ENCODE measurements around a stretch of chr11.

- PRO-cap, 3 experiments, result peak in 3 of 3 experiments; most common plus-strand start chr11:8807694 (in 2); most common minus-strand start chr11:8807543 (in 1)
- RAMPAGE, long total RNA, 4 experiments, result no peak in any of the 4 experiments
- RRBS, result no CpG with 5 or more reads among the region's 13 CpGs
Observed at GRCh38 chr11:8807305-8808224, 2.9 kb downstream of the DENND2B start.

DNA sequence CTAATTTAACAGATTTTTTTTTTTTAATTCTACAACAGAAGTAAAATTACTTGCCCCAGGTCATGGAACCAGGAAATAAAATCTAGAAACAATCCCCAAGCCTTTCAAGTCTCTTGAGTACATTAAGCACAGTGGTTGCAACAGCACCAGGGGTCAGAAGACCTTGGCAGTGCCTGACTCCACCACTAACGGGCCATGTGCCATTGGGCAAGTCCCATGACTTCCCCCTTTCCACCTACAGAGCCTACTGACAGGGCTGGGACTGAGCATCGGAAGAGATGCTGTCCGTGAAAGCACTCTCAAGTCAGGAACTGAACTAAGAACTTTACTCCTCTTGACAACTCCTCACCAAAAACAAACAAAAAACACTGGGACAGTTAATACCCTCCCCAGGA, 2.0 kb upstream of the DENND2B start:
- PRO-cap, 3 experiments, result peak in 2 of 3 experiments; most common plus-strand start position 240 of the sequence (in 2); most common minus-strand start position 82 of the sequence (in 1)
- RAMPAGE, long total RNA, 4 experiments, result no peak in any of the 4 experiments
- RRBS, result no CpG with 5 or more reads among the region's 3 CpGs

DNA sequence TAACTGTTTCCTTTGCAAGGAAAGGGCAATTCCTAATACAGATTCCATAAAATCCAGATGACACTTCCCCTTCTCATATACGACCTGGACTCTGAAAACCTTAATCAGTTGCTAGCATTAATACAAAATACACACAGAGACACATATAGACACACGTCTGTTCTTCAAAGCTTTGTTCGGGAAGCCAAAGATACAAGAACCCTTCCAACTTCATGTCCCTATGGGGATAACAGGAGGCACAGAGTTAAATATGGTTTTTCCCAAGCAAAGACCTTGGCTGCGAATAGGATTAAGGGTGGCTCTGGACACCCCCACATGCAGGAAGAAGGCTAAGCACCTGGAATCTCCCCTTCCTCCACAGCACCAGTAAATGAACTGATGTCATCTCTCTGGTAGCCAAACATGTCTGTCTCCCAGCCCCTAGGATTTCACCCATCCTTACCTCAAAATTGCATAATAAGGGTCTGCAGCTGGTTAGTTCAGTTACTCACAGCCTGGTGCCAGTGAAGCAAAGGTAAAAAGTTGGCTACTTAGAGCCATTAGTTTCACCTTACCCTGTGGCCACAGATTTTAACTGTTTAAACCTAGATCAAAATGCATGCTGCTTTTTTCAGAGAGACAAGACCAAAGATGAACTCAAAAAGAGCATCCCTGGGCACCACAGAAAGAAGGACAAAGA, 23.1 kb upstream of the DENND2B start:
- PRO-cap, 3 experiments, result no peak in any of the 3 experiments
- RAMPAGE, long total RNA, 4 experiments, result no peak in any of the 4 experiments
- RRBS, result no CpG with 5 or more reads among the region's 4 CpGs

DNA sequence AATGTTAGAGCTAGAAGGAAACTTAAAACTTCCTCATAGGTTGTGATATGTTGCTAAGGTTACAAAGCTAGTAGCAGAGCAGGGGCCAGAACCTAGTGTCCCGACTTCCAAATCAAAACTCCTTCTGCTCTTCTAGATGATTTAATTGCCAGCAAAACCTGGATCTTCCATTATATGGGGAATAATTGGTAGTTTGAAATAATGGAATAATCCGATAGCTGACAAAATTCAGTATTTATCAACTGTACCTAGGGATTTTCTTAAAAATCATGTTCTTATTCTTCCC, 203 bp downstream of the ASCL3 start:
- PRO-cap, 3 experiments, result no peak in any of the 3 experiments
- RAMPAGE, long total RNA, 4 experiments, result no peak in any of the 4 experiments
- RRBS, result no CpG with 5 or more reads among the region's 2 CpGs

DNA sequence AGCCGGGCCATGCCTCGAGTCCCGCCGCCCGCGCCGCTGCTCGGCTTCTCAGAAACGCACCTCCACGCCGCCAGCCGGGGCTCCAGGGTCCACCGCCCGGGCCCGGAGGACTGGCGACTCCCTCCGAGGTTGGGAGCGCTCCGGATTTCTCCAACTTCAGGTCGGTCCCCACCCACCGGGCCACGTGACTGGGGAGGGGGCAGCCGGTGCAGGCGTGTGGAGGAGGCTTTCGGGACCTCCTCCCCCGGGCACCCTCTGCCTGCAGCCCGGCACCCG, 521 bp upstream of the NRIP3 start:
- PRO-cap, 3 experiments, result no peak in any of the 3 experiments
- RAMPAGE, long total RNA, 4 experiments, result no peak in any of the 4 experiments
- RRBS, result 24% methylated on average over 22 of the region's 28 CpGs

DNA sequence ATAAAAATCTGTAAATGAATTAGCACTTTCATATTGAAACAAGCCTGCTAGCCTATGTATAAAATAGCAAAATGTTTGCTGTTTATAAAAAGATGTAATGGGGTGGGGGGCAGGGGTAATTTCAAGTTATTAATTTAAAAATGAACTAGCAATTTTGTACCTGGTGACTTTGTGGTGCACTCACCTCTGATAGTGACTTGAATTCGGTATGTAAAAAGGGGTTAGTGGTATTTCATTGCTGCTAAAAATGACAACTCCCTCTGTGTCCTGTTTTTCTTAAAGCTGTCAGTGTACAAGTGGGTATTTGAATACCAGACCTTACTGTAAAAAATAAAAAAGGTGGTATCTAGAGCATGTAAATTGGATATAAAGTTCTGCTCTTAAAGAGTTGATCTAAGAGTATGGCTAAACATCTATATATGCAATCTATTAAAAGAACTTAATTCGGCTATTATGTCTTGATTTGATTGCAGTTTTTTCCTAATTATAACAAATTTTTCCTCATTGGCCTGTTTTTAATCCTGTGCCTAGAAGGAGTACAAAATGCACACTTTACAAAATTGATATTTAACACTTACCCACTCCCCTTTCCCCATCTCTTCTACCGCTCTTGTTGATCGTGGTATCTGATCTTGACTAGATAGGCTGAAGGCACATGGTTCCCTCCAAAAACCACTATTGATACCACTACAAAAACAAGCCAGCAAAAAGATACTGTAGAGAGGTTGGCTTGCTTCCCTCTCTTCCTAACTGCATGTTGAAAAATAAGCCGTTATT, 14.8 kb upstream of the ZNF143 start:
- PRO-cap, 3 experiments, result no peak in any of the 3 experiments
- RAMPAGE, long total RNA, 4 experiments, result no peak in any of the 4 experiments
- RRBS, result no CpG with 5 or more reads among the region's 5 CpGs

- PRO-cap, 3 experiments, result no peak in any of the 3 experiments
- RAMPAGE, long total RNA, 4 experiments, result no peak in any of the 4 experiments
- RRBS, result no CpG with 5 or more reads among the region's 2 CpGs
Observed at GRCh38 chr11:9478366-9478634, 17.5 kb downstream of the ZNF143 start.

DNA sequence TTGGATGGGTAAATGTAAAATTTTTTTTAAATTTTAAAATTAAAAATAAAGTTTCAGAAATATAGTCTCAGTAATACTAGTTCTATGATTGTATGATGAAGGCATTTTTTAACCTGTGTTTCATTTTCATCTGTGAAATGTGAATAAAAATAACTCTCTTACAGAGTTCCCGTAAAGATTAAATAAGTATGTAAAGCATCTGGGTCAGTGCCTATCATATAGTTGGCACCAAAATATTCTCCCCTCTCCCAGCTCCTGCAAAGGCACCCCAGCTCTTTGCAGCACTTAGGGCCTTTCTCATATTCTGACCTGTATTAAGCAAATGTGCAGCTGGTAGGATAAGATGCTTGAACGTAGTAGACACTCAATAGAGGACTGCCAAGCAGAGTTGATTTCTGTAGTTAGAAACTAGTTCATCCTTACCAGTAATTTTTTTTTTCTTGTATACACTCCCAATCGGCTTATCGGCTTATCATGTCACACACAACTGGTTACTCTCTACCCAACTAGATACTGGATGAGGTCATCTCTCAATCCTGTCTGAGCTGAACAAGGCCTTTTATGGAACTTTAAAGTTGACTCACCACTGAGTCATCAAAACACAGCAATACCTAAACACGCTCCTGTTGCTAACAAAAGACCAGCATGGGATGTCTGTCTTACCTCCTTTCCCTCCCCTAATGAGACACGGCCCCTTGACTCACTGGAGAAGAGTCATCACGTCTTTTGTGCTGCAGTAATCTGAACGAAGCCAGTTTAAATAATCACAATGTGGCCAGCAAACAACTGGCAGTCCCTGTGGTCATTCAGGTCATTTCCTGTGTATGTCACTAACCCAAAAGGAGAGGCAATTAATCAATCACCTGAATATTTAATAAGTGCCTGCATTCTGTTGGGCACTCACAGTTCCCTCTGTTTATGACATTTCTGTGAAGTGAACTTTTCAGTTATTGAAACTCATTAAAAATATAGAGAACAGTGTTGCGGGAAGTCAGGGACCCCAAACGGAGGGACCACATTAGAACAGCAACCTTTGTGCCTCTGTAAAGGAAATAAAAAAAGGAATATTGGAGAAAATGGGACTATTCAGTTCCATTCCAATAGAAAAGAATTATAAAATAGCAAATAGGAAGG, 7.5 kb upstream of the WEE1 start:
- PRO-cap, 3 experiments, result no peak in any of the 3 experiments
- RAMPAGE, long total RNA, 4 experiments, result no peak in any of the 4 experiments
- RRBS, result no CpG with 5 or more reads among the region's 10 CpGs

DNA sequence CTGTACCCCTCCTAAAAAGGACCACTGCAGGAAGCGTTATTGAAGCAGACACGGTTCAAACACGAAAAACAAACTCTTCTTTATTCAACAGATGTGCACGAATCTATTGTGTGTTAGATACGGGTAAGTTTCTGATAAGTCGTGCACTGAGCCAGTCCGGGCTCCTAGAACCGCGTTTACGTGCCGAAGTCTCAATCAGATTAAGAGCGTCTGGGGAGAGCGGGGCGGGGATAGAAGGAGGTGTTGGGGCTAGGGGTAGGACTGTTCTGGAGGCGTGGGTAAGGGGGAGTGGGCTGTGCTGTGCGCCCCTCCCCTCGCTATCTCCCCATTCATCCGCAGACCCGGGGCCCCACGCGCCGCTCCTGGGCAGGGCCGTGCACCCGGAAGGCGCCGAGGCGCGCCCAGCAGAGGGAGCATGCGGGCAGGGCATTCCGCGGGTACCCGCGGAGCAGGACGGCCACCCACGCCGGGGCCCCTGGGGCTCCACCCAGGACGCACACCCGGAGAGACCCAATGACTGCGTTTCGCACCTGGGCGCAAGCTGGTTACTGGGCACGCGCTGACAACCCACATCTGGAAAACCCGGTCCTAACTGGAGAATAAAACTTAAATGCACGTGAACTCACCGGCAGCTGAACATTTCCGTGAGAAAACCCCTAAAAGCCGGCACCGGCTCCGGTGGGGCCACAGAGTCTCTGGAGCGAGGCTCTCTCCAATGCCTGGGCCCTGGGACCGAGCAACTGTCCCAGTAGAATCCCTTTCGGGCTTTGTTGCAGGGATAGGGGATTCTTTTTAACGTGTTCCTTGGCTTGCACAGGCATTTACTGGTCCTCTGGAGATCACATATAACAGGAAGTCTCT, 40.6 kb downstream of the WEE1 start:
- PRO-cap, 3 experiments, result peak in 3 of 3 experiments; most common plus-strand start position 429 of the sequence (in 3); most common minus-strand start position 386 of the sequence (in 2)
- RAMPAGE, long total RNA, 4 experiments, result no peak in any of the 4 experiments
- RRBS, result 1% methylated on average over 23 of the region's 54 CpGs

DNA sequence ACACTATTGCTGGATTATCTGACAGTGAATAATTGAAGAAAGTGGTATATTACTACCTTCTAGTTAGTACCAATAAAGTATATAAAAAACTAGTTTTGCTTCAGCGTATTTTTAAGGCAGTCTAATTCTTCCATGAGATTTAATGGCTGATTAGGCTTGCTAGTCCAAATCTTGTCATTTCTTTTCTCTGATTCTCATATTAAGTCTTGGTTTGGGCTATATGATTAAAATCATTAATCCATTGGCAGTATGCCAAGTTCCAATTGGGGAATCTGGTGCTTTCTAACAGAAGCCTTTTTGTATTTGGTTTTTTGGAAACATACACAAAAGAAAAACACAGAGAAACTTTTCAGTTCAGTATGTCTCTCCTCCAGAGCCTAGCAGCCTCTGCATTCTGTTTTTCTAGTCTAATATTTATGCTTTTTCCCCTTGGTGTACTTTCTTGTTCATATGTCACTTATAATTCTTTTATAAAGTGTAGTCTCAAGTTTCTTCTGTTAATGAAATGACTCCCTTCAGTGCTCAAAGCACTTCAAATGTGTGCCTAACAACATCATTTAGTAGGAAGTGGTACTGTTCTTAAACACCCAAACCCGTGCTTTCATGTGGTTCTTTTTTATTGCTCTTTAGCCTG, 38.0 kb downstream of the SWAP70 start:
- PRO-cap, 3 experiments, result no peak in any of the 3 experiments
- RAMPAGE, long total RNA, 4 experiments, result no peak in any of the 4 experiments
- RRBS, result no CpG with 5 or more reads among the region's 2 CpGs

DNA sequence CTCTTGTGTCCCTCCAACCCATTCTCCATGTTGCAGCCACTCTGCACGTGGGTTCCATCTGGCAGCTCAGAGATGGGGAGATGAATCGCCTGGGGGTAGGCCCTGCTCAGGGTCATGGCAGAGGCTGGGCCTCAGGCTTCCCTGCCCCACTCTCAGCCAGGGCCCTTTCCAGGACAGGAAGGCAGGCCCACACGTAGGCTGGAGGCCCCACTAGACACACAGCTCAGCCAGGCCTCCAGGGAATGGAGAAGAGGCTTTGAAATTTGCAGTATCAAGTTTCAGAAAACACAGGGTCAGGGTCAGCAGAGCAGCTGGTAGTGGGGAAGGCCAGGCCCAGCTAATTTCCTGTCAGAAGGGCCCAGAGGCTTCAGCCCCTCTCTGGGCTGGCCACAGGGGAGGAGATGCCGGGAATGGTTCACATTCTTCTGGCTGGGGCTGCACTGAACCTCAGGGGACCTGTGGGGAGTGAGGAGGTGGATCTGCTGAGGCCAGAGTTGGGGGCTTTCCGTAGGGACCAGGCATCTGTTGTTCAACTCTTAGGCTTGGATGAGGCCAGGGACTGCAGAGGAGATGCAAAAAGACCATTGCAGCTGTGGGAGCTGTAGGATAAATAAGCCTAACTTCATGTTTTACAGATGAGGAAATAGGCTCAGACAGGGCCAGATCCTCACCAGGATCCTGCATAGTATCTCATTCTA, 101.7 kb downstream of the SWAP70 start:
- PRO-cap, 3 experiments, result no peak in any of the 3 experiments
- RAMPAGE, long total RNA, 4 experiments, result no peak in any of the 4 experiments
- RRBS, result no CpG with 5 or more reads among the region's 5 CpGs

- PRO-cap, 3 experiments, result no peak in any of the 3 experiments
- RAMPAGE, long total RNA, 4 experiments, result no peak in any of the 4 experiments
- RRBS, result no CpG with 5 or more reads among the region's 4 CpGs
Observed at GRCh38 chr11:9922792-9923208, 258.9 kb downstream of the SWAP70 start.

GRCh38 chr11:9969406-9969993, 305.6 kb downstream of the SWAP70 start:
- PRO-cap, 3 experiments, result no peak in any of the 3 experiments
- RAMPAGE, long total RNA, 4 experiments, result no peak in any of the 4 experiments
- RRBS, result no CpG with 5 or more reads among the region's 1 CpG

DNA sequence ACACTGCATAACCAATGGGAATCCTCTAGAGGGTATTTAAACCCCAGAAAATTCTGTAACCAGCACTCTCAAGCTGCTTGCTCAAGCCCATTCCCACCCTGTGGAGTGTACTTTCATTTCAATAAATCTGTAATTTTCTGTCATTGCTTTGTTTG, 8.5 kb downstream of the SBF2 start:
- PRO-cap, 3 experiments, result peak in 2 of 3 experiments; most common plus-strand start position 65 of the sequence (in 2)
- RAMPAGE, long total RNA, 4 experiments, result no peak in any of the 4 experiments

DNA sequence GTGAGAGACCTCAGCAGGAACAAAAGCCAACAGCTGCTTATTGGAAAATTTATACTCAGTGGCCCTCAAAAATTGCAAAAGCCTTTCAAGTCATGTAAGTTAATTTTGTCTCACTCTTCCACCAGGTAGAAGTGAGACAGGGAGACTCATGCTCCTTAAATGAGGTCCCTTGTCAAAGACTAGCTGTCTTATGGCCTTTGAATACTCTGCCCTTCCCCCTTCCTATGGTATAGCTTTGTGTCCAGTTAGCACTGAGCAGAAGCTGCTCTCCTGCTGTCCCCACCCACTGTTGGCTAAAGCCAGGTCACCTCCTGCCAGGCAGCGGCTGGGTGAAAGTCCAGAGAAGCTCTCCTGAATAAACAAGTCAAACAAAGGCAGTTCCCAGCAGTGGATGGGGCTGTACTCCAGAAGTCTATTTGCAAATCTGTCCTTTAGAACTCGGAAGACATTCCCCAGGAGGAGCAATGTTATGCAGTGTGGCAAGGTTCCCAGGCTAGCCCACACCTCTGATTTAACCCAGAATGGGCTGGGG, 21.5 kb downstream of the ADM start:
- PRO-cap, 3 experiments, result no peak in any of the 3 experiments
- RAMPAGE, long total RNA, 4 experiments, result no peak in any of the 4 experiments
- RRBS, result no CpG with 5 or more reads among the region's 2 CpGs

GRCh38 chr11:10592398-10592692, 23.9 kb upstream of the LYVE1 start:
- PRO-cap, 3 experiments, result no peak in any of the 3 experiments
- RAMPAGE, long total RNA, 4 experiments, result no peak in any of the 4 experiments
- RRBS, result no CpG with 5 or more reads among the region's 2 CpGs

GRCh38 chr11:10640091-10640716, 53.4 kb downstream of the IRAG1 start:
- PRO-cap, 3 experiments, result peak in 1 of 3 experiments; most common plus-strand start chr11:10640471 (in 1); most common minus-strand start chr11:10640324 (in 1)
- RAMPAGE, long total RNA, 4 experiments, result no peak in any of the 4 experiments
- RRBS, result no CpG with 5 or more reads among the region's 6 CpGs

GRCh38 chr11:10797966-10798851, 10.5 kb downstream of the EIF4G2 start:
- PRO-cap, 3 experiments, result no peak in any of the 3 experiments
- RAMPAGE, long total RNA, 4 experiments, result no peak in any of the 4 experiments
- RRBS, result no CpG with 5 or more reads among the region's 6 CpGs

GRCh38 chr11:10802698-10803687, 5.7 kb downstream of the EIF4G2 start:
- PRO-cap, 3 experiments, result no peak in any of the 3 experiments
- RAMPAGE, long total RNA, 4 experiments, result no peak in any of the 4 experiments
- RRBS, result no CpG with 5 or more reads among the region's 19 CpGs

DNA sequence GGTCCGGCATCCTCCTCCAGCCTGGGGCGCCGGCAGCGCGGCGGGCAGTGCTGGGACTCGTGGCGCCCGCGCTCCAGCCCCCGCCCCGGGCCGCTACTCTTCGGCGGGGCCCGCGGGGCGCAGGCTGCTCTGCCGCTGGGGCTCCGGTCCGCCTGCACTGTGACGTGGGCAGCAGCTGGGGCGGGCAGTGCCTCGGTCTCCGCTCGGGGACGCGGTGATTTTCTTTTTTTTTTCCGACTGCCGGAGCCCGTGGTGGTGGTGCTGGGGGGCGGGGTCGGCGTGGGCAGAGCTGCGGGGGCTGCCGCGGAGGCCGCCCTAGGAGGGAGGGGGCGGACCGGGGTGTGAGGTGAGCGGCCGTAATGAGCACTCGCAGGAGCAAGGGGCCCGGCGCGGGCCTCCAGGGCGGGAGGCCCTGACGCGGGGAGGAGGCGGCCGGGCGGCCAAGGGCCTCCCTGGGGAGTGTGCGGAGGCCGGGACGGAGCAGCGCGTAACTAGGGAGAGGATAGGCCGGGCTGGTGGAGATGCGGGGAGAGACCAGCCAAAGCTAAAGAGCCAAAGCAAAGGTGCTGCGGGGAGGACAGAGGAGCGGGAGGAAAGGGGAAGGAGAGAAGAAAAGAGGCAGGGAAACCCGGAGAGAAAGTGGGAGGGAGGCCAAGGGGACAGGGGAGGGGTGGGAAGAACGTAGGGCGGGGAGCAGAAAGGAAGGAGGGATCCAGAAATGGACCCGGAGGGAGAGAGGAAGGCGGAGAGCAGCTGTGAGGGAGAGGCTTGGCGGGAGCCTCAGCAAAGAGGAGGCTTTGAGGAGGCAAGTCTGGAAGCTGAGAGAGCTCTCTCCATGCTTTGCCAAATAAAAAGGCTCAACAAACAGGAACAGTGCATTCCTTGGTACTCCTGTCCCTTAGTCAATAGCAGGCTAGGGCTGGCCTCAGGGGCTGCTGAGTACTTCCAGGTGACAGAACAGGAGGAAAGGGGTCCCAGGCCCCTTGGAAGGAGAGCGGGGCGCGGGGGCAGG, 73.5 kb upstream of the ZBED5 start:
- PRO-cap, 3 experiments, result peak in 3 of 3 experiments; most common plus-strand start position 157 of the sequence (in 2); most common minus-strand start position 161 of the sequence (in 3)
- RAMPAGE, long total RNA, 4 experiments, result no peak in any of the 4 experiments
- RRBS, result 1% methylated on average over 51 of the region's 70 CpGs

Data from adrenal gland (tissue), 7 donors.